ENCODE measurements around the genes CNGA3 and INPP4A.

GRCh38 chr2:97815140-97815497, 101.7 kb downstream of the ZAP70 start:
- PRO-cap, result no peak
- RAMPAGE, long total RNA, result no peak

- PRO-cap, result no peak
- RAMPAGE, long total RNA, result no peak
Observed at GRCh38 chr2:97841584-97842312, 128.4 kb downstream of the ZAP70 start.

GRCh38 chr2:97931114-97931580, 64.6 kb downstream of the TMEM131 start:
- PRO-cap, result no peak
- RAMPAGE, long total RNA, result no peak

- PRO-cap, result no peak
- RAMPAGE, long total RNA, result no peak
Observed at GRCh38 chr2:97936120-97936682, 59.5 kb downstream of the TMEM131 start.

DNA sequence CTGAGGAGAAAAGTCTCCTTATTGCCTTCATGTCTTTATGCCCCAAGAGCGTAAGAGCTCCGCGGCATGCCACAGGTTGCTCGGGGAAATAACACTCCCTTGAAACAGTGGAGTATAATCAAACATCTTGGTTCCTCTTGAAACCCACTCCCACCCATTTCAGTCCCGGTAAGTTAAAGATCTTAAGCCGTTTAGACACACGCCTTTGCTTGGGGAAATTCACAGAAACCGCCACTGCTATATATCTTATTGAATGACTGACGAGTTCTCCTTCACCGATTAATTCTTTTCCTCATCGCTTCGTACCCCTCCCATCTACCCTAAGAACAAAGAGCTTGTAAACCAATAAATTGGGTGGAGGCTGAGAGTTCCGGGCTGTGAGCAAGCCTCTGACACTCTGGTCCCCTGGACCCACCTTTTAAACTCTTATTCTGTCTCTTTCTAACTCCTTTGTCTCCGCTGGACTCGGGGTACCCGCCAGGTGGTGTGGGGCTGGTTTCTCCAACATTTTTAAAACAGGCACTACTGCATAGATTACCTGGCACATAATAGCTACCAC, 30.7 kb downstream of the TMEM131 start:
- PRO-cap, result no peak
- RAMPAGE, long total RNA, result no peak

- PRO-cap, result no peak
- RAMPAGE, long total RNA, result no peak
Observed at GRCh38 chr2:98133987-98134658, 47.2 kb downstream of the VWA3B start.

DNA sequence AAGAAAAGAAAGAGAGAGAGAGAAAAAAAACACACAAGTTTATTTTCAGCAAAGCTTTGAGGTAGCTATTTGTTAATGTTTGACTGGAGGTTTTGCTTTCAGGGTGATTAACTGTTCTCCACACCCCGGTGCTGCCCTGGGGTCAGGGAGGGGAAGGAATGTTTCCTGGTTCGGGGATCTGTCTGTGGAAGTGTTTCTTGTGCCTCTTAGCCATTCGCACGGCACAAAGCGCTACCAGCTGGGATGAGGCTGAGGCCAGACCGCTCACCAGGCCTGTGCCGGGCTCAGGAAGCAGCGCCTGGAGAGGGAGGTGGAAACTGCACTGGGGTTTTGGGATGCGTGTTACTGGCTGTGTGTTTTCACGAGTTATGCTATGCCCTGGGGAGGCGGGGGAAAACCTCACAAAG, 65.9 kb upstream of the CNGA3 start:
- PRO-cap, result no peak
- RAMPAGE, long total RNA, result no peak

DNA sequence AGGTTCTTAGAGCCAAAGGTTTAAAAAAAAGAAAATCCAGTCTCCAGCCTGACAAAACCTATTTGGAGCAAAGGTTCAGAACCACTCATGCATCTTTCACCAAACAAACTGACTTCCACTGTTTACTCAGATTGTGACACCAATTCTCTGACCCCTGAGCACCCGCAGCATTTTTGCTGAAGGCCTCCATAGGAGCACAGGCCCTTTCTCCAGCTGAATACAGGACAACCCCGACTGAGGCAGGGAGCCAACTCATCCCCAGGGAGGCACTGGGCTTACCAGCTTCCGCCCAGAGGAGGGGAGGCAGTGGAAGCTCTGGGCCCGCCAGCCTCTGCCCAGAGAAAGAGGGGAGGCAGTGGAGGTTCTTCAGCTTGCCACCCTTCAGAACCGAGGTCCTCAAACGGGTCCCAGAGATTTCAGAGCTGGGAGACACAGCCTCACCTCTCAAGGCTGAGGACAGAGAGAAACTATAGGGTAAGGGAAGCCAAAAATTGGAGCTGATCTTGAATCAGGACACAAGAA, 50.9 kb upstream of the CNGA3 start:
- PRO-cap, result no peak
- RAMPAGE, long total RNA, result no peak

- PRO-cap, result no peak
- RAMPAGE, long total RNA, result no peak
Observed at GRCh38 chr2:98346137-98346589, at the start of gene CNGA3. CNGA3 (plus strand) TSS chr2:98346456.

DNA sequence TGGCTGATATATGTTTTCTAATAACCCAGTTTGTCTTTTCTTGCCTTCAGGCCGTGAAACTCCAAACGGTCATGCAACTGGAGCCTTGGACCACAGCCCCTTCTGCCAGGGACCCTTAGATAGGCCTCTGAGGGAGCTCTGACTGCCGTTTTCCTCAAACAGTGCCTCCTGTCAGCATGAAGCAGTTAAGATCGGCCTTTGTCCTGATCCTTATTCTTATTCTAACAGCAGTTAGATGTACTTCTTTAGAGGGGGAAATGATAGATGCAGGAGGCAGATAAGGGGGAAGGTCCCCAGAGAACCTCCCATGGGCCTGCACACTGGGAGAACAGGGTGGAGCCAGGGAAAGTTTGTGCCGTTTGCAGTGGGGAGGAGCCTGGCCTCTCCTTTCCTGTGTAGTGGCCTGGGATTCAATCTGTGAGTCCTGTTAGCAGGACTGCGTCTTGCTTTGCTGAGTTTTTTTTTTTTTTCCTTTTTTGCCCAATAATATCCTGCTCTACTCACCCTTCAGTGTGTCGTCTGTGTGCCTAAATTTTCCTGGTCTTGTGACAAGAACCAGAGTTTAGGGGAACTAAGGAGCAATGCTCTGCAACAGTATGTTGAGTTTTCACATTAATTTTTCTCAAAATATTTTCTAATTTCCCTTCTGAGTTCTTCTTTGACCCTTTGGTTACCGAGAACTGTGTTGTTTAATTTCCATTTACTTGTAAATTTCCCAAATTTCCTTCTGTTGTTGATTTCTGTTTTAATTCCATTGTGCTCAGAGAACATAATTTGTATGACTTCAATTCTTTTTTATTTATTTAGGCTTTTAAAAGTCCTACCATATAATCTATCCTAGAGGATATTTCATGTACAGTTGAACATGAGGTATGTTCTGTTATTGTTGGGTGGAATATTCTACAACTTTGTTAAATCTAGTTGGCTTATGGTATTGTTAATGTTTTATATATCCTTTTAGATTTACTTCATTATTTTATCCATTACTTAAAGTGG, 7.7 kb upstream of the INPP4A start:
- PRO-cap, result no peak
- RAMPAGE, long total RNA, result no peak

- PRO-cap, result unidirectional peak, plus-strand start at chr2:98444887
- RAMPAGE, long total RNA, result no peak
Observed at GRCh38 chr2:98444304-98445622, at the start of gene INPP4A. INPP4A (plus strand) TSS chr2:98444858.

- PRO-cap, result no peak
- RAMPAGE, long total RNA, result no peak
Observed at GRCh38 chr2:98616683-98617272, 8.4 kb downstream of the UNC50 start.

- PRO-cap, result no peak
- RAMPAGE, long total RNA, result no peak
Observed at GRCh38 chr2:98654773-98655652, 46.6 kb downstream of the UNC50 start.

- PRO-cap, result no peak
- RAMPAGE, long total RNA, result no peak
Observed at GRCh38 chr2:98658721-98659446, 50.5 kb downstream of the UNC50 start.

DNA sequence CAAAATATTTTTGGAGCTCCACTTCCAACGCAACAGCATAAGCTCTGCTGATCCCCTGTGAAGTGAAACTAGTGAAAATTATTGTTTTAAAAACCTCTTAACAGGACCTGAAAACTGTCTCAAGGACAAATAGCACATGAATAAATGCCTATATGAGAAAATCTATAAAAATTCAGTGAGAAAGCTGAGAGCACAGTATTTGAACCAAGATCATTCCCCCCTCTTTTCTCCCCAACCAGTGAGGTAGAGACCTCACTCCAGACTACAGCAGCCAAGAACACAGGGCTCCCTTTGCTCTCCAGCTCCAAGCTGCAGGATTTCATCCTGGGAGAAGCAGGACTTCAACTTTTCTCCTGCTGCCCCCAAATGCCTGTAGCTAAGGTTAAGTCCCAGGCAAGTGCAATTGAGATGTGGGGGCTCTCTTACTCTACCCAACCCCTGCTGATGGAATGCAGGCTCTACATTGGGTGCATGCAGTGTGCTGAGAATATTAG, 12.6 kb downstream of the MGAT4A start:
- PRO-cap, result no peak
- RAMPAGE, long total RNA, result no peak

GRCh38 chr2:98761158-98761825, 30.4 kb upstream of the MGAT4A start:
- PRO-cap, result no peak
- RAMPAGE, long total RNA, result no peak

GRCh38 chr2:98833286-98834166, 102.5 kb downstream of the CRACDL start:
- PRO-cap, result no peak
- RAMPAGE, long total RNA, result no peak

DNA sequence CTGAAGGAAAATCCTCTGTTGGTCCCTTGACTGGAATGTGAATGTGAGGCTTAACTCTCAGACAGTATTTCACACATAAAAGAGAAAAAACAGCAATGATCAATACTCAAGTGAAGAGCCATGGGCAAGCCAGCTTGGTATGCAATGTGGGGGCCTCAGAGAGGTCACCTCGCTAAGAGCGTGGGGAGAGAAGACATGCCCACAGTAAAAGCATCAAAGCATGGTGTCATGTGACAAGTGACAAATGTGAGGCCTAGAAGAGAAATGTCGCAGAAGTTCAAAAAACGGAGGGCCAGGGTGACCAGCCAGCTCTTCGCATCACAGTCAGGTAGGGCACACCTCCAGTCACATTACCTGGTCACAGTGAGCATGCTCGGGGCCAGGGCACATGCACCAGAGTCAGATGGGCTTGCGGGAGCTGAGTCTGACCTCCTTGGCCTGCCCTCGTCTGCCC, 37.8 kb downstream of the CRACDL start:
- PRO-cap, result no peak
- RAMPAGE, long total RNA, result no peak

DNA sequence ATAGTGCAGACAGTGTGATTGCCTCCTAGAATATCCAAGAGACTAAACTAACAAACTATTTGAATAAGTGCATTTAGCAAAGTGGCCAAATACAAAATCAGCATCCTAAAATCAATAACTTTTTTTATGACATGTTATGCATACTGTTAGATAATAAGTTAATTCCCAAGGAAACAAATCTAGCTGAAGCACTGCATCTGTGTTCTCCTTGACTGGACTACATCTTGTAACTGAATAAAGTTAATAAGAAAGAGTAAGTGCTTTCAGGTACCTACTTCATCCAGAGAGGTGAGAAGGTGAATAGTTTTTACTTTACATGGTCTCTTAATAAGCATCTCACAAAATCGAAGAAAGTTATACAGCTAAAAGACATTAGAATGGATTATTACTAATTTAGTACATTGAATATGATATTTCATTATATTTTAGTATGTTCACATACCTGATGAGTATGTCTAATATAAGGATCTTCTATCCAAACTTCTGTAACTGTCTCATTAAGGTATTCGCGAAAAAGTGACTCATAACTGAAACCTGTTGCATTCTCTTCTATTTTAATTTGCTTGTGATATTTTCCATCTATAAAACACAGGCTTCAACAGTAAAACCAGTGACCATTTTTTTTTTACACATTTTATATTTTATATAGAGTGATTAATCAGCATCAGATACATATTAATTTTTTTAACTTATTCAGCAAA, 9.6 kb downstream of the MITD1 start:
- PRO-cap, result no peak
- RAMPAGE, long total RNA, result no peak

DNA sequence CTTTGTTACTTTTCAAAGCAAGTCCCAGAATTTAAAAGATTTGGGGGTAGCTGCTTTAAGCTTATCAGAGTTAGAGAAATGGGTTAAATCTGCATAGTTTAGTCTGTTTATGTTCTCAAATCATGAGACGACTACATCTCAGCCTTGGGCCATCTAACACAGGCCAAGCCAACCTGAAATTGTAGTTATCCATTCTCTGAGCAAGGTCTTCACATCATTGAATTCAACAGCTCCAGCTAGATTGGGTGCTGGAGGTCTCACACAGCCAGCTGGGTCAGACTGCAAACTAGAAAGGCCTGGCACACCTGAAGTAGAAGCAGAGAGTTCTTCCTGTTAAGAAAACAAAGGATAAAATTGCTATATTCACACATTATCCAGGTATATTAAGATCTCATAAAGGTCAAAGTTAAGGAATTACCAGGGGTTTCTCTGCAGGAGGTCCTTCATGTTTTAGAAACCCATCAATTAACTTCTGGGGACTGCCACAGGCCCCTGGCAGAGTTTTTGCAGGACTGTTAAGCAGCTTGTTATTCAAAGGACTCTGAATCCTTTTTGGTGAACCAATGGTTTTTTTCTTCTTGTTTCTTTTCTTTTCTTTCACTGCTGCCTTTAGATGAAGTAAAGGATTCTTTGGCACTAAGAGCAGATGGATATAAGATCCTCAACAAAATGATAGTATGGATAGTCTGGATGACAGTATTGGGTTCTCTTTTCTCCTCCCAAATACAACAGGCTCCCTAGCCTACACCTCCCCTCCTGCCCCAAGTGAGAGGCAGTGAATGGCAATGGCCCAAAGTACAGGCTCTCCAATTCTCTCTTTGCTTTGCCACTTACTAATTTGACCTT, 65.5 kb downstream of the EIF5B start:
- PRO-cap, result no peak
- RAMPAGE, long total RNA, result no peak

Data from spinal cord (tissue), 3 donors.